OVCAR3 (cell line): ENCODE measurements around the genes HMG20B and PIP5K1C.

- RRBS, result 85% methylated on average over 1 of the region's 5 CpGs
Measured at GRCh38 chr19:3415801-3416375, 49.5 kb downstream of the NFIC start.

DNA sequence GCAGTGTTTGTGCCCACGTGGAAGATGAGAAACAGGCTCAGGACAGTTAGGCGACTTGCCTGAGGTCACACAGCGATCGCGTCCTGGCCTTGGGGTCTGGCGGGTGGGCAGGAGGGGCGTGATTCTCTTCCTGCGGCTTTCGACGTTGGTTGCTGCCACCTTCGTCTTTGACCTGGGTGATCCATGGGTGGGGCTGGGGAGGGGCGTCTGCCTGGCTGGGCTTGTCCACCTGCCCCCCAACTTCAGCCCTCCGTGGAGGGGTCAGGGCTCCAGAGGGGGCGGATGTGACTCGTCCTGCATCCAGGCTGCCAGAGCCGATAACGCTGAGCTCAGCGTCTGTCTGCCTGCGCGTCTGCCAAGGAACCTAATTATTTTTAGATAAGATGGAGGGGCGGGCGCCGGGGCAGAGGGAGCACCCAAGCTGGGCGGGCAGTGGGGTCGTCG is 57.0 kb downstream of the SMIM24 start:
- RRBS, result no CpG with 5 or more reads among the region's 26 CpGs

DNA sequence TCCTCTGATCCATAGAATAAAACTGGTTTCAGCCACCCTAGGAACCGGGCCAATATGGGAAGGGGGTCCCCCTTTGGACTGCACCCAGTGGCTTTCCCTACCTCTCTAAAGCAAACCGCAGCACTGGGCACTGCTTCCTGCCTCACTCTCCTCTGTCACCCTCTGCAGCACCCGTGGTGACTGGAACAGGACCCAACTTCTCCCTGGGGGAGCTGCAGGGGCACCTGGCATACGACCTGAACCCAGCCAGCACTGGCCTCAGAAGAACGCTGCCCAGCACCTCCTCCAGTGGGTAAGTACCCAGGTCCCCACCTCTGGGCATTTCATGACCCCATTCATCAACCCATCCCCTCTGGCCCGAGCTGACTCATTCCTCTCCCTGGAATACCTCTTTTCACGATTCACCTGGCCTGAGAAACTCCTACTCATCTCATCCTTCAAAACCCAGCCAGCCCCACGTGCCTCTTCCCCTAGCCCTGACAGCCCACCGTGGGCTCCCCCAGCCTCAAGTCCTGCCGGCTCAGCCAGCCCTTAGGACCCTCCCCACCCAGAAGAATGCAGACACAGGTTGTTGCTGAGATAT is 46.1 kb downstream of the SMIM24 start:
- RRBS, result no CpG with 5 or more reads among the region's 10 CpGs

DNA sequence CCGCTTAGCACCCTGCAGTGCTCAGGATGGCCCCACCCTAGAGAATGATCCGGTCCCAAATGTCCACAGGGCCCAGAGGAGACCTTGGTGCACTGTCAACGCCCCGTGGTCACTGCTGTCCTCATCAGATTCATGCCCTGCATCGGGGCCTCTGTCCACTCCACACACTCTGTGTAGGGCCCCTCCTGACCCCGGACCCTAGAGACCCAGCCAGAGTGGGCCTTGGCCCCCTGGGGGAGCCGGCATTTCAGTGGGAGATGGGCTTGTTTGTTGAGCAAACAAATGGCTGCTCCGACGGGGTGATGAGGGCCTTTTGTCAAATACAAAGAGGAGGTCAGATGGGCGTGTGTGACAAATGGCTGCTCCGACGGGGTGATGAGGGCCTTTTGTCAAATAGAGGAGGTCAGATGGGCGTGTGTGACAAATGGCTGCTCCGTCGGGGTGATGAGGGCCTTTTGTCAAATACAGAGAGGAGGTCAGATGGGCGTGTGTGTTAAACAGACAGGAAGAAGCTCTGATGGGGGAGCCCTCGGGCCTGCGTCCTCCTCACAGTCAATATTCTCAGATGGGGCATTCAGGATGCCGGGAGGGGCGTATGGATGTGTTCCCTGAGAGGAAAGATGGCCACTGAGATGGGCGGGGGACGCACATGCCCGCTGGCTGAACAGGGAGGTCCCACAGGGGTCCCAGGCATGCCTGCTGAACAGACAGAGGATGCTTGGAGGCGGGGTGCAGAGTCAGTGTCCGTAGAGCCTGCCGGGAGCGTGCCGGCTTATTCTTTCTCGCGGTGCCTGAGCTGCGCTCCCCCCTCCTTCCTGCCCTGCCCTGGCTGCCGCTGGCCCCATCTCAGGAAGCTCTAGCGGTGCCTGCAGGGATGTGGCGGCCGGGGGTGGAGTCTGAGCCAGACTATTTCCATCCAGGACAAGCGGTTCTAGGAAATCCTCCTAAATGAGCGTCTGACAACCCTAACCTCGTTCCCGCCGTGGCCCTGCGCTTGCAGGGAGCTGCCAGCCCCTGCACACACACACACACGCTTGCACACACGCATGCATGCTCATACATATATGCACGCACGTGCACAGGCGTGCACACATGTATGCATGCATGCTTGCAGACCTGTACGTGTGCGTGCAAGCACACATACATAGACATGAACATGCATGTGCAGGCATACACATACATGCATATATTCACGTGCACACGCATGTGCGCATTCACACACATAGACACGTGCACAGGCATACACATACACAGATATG is 36.1 kb downstream of the SMIM24 start:
- RRBS, result no CpG with 5 or more reads among the region's 52 CpGs

GRCh38 chr19:3453987-3454744 is 26.2 kb downstream of the SMIM24 start:
- RRBS, result 96% methylated on average over 7 of the region's 25 CpGs

GRCh38 chr19:3464291-3464877 is 15.9 kb downstream of the SMIM24 start:
- RRBS, result 100% methylated on average over 4 of the region's 28 CpGs

DNA sequence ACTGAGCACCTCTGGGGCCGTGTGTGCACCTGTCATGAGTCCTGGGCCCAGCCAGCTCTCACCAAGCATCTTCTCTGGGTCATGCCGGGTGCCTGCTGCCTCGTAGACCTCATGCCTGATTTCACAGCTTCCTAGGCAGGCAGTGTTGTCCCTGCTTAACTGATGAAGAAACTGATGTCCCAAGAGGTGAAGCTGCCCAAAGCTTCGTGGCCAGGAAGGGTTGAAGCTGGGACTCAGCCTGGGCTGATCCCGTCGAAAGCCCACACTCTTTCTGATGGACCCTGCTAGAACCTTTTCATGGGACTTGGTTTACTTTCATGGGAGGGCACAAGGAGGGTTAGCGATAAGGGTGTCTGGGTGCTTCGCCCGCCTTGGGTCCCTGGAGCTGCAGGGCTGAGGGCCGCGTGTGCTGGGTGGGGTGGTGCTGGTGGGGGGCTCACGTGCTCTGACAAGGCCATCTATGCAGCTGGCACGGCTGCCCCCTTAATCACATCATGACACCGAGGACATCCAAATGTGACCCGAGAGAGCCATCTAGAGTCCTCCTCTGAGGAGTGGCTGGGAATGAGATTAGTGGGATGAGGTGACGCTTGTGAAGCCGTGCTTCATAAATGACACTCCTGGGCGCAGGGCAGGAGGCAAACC is 6.3 kb downstream of the FZR1 start:
- RRBS, result 100% methylated on average over 1 of the region's 18 CpGs

DNA sequence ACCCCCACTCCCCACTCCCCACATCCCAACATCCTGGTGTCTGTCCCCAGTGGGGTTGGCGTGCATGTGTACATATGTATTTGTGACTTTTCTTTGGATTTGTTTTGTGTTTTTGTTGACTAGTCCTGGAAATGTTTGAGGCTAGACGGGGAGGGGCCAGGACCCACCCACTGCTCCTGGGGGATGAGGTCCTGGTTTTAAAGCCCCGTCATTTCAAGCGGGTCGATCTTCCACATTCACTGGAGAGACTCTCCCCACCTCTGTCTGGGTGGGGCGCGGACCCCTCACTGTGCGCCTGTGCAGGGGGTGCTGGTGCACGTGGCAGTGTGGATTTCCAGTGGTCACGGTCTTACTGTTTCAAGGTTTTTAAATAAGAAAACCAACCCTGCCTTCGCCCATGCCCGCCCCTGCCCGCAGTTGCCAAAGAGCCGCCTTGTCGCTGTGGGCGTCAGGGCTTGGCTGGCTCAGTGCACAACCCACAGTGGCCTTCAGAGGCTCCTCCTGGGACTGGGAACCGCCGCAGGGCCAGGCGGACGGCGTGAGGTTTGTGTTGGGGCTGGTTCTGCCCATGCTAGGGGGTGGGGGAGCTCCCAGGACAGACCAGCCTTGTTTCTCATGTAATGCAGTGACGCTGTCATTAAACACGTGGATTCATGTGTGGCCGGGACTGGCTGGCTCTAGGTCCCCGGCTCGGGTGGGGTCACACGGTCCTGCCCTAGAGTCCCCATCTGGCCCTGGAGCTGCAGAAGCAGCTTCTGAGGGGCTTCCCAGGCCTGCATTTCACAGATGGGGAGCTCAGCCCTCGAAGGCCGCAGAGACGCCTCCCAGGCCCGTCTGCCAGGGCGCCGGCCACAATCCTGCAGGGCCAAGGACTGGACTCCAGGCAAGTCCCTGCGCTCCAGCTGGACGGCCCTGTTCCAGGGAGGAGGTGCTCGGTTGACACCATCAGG is 2.6 kb upstream of the TEKTIP1 start:
- RRBS, result no CpG with 5 or more reads among the region's 36 CpGs

GRCh38 chr19:3572353-3573450 is at the start of gene HMG20B:
HMG20B (plus strand) TSS chr19:3572944.
- RRBS, result 5% methylated on average over 59 of the region's 105 CpGs

GRCh38 chr19:3604116-3604817 is 2.4 kb downstream of the TBXA2R start:
- RRBS, result 95% methylated on average over 5 of the region's 22 CpGs

DNA sequence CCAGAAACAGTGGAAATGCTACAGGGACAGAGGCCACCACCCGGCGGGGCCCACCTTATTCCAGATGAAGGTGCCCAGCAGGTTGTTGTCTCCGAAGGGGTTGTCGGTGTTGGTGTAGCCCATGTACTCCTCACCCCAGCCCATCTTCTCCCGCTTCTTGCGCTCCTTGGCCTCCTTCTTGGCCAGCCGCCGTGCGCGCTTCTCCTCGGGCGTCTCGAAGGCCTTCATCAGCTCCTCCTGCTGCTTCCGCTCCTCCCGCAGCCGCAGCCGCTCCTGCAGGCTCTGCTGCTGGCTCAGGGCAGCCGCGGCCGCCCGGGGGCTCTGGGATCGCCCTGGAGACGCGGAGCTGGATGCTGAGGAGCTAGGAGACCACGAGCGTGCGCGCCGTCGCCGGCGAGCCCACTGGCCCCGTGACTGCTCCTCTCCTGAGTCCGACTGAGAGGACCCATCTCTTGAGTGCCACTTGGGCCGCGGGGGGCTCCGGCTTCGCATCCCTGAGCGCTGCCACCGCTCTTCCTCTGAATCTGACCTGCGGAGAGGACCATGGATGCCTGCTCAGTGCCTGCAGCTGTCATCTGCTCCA is 2.9 kb downstream of the CACTIN start:
- RRBS, result 93% methylated on average over 7 of the region's 41 CpGs

DNA sequence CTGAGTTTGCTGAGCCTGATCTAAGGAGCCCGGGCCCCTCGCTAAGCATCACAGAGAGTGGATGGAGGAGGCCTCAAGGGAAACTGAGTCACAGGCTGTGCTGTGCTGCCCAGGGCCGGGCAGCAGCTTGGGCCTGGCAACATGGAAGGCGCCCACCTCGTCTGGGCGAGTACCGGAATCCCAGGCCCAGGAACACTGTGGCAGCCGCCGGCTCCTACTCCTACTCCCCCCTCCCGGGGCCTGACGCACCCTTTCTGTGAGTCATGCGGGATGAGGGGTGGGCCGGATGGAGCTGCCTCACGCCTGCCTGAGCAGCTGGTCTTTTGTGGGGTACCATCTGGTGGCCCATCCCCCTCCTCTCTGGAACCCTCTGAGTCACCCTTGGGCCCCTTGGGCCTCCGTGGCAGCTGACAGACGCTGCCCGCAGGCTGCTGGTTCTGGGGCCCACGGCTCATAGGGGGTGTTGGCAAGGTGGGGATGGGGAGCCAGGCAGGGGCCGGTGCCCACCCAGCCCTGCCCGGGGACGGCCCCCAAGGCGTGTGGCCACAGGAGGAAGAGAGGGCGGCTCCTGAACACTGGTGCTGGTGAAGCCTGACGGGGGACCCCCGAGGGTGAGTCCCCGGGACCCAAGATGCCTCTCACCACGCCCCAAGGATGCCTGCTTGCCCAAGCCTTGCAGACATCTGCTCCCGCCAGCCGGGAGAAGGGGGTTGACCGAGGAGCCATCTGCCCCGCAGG is 29.2 kb upstream of the CACTIN start:
- RRBS, result 76% methylated on average over 21 of the region's 31 CpGs

GRCh38 chr19:3668168-3668698 is 32.0 kb downstream of the PIP5K1C start:
- RRBS, result no CpG with 5 or more reads among the region's 22 CpGs

GRCh38 chr19:3668803-3669724 is 31.2 kb downstream of the PIP5K1C start:
- RRBS, result no CpG with 5 or more reads among the region's 36 CpGs

DNA sequence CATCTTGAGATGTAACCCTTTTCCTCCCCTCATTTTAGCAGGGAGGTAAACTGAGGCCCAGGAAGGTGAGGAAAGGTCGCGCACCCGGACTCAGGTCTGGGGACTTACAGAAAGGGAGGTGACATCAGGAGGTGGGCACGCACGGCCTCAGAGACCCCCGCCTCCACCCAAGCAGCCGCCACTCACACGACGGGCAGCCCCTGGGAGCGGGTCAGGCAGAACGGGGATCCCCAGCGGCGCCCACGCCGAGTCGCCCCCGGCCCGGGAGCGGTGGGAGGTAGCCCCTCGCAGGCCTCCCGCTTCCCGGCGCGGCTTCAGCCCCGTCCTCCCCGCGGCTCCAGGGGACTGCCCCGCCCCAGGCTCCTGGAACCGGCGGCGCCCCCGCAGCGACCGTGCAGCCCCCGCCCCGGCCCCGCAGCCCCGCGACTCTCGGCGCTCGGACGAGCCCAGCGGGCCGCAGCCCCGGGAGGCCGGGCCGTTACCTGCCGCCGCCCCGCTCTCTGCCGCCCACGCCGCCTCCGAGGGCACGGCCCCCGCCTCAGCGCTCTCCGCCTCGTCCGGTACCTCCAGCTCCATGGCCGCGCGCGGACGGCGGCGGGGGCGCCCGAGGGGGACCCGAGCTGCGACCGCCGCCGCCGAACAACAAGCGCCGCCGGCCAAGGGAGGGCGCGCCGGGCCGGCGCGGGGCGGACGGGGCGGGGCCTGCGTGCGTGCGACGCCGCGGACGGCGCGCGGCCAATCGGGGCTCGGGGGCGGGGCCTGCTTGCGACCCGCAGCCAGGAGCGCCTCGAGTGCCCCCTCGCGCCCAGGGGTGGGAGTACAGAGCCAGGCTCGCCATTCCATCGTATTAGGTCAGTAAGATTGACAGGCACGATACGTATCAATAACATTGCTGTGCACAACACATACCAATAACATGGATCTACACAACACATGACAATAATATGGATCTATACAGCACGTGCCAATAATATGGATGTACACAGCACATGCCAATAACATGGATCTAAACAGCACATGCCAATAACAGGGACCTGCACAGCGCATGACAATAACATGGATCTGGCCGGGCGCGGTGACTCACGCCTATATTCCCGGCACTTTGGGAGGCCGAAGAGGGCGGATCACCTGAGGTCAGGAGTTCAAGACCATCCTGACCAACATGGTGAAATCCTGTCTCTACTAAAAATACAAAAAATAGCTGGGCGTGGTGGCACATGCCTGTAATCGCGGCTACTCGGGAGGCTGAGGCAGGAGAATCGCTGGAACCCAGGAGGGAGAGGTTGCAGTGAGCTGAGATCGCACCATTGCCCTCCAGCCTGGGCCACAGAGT is at the start of gene PIP5K1C:
Gene PIP5K1C (minus strand): TSS at position 654 of the 1,333 bp plus-strand sequence.
- RRBS, result 2% methylated on average over 49 of the region's 126 CpGs

DNA sequence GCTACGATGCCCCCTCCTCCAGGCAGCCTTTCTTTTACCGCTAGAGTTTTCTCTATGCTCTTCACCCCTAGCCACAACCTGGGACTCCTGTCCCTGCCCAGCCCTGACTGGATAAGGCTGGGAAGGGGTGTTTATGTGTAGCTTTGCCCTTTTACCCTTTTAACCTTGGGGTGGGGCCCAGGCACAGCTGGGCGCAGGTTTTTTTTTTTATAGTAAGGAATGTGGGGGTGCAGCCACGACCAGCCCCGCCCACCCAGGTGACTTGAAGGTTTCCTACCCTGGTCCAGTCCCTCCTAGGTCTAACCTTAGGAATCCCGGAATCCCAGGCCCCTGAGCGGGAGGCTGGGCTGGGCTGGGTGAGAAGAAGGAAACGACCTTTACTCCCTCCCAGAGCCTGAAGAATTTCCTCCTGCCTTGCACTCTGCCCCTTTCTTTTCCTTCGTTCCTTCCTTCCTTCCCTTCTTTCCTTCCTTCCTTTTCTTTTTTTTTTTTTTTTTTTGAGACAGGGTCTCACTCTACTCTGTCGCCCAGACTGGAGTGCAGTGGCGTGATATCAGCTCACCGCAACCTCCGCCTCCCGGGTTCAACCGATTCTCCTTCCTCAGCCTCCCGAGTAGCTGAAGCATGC is 12.4 kb downstream of the TJP3 start:
- RRBS, result no CpG with 5 or more reads among the region's 16 CpGs

DNA sequence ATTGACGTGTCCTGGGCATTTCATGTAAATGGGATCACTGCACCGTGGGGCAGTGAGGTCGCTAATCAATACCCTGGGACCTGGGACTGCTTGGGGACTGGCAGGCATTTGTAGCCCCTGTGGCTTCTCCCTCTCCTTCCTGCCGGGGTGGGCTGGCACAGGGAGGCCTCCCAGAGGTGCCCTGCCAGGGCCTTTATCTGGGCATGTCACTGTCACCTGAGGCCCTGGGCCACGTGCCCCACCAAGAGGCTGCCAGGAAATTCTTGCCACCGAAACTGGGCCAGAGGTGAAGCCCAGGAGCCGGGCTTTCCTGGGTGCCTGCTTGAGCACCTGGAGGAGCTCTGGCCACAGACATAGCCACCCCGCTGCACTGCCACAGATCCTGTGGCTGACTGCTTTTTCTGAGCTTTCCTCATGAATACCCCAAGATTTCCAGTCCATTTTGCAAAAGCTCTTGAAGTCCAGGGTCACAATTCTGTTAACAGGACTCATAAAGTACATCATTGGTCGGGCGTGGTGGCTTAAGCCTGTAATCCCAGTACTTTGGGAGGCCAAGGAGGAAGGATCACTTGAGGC is 1.7 kb upstream of the NMRK2 start:
- RRBS, result no CpG with 5 or more reads among the region's 10 CpGs

- RRBS, result 100% methylated on average over 1 of the region's 50 CpGs
Measured at GRCh38 chr19:3977379-3978104, 6.6 kb upstream of the DAPK3 start.

DNA sequence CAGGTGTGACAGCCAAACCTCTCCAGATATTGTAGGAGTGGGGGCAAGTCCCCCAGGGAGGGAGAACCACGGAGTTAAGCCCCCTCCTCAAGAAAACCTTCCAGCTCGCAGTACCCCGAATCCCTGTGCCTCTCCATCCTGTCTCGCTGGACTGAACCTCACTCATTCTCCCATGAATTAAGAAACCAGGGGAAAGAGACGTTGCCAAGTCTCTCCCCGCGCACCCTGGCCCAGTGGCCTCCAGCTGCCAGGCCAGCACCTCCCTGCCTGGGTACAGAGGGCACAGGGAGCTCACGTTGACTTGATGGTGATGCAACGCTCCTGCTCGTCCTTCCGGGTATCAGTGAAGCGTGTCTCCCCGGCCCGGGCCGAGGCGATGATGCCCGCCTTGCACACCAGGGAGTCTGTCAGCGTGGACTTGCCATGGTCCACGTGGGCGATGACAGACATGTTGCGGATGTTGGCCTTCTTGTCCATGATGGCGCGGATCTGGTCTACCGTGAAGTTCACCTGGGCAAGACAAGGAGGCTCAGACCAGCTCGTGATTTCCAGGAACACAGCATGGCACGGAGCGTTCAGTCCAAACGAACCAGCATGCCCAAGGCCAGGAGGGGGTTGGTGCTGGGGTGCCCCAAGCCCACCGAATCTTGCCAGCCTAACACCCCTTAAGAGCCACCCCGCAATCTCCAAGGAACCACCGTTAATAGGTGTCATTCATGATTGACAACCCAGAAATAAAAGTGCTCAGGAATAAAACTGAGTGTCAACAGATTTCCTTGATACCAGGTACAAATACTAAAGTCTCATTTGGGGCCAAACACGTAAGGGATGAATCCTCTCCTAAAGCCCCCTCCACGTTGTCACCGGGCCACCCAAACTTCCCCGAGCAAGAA is 1.2 kb downstream of the EEF2 start:
- RRBS, result 10% methylated on average over 2 of the region's 35 CpGs

GRCh38 chr19:3987308-3987669 is 2.0 kb upstream of the EEF2 start:
- RRBS, result no CpG with 5 or more reads among the region's 11 CpGs